Tibial nerve (tissue), 3 donors: ENCODE measurements around the gene TNFAIP8L2.

DNA sequence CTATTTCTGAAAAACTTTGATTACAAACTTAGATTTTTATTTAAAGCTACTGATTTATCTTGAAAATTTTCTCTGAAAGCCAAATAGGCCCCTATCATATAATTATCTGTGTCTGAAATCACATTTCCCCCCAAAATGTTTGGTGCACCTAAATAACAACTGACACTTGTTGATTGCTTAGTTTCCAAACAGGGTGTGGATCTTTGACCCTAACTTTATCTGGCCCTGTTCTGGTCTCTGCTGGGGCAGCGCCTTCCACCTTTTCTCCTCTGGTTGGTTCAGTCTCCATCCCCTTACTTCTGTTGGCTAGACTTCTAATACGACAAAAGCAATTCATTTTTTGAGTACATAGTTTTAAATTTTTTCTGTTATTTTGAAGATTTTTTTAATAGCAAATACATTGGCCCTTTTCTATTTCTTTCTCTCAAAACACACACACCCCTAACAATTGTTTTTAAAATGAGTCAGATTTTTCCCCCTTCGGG, 10.2 kb upstream of the OTUD7B start:
- PRO-cap: no peak
- RAMPAGE, long total RNA, 3 experiments: no peak in any of the 3 experiments

GRCh38 chr1:150021192-150021785, 10.8 kb upstream of the OTUD7B start:
- PRO-cap: no peak
- RAMPAGE, long total RNA, 3 experiments: no peak in any of the 3 experiments

GRCh38 chr1:150066855-150067063, 817 bp upstream of the VPS45 start:
- PRO-cap: no peak
- RAMPAGE, long total RNA, 3 experiments: no peak in any of the 3 experiments

DNA sequence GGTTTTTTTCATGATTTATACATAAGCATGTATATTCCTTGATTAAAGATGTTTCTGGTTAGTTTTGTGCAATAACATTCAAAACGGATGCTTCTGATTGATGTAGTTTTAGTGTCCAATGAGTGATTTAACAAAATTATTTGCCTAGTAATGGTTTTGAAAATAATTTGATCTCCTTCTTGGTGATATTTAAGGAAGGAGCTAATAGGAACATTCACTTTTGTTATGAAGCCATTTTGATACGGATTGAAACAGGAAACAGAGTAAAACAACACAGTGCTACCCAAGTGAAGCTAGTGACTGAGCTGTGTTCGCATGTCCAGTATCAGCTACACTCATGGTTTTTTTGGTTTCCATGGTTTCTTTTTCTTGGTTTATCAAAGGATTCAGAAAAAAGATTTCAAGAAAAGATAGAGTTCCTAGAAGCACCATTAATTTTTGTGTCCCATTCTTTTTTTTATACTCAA, 40.2 kb upstream of the PLEKHO1 start:
- PRO-cap: no peak
- RAMPAGE, long total RNA, 3 experiments: no peak in any of the 3 experiments

DNA sequence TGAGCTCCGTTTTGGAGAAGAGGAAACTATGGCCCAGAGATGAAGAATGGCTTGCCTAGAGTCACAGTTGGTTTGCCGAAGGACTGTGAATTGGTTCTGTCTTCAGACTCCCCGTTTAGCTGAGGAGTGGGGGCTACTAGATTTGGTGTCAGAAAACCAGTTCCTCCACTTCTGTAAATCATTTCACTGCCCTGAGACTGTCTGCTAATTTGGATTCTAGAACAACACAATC, 2.2 kb downstream of the ANP32E start:
- PRO-cap: no peak
- RAMPAGE, long total RNA, 3 experiments: no peak in any of the 3 experiments

DNA sequence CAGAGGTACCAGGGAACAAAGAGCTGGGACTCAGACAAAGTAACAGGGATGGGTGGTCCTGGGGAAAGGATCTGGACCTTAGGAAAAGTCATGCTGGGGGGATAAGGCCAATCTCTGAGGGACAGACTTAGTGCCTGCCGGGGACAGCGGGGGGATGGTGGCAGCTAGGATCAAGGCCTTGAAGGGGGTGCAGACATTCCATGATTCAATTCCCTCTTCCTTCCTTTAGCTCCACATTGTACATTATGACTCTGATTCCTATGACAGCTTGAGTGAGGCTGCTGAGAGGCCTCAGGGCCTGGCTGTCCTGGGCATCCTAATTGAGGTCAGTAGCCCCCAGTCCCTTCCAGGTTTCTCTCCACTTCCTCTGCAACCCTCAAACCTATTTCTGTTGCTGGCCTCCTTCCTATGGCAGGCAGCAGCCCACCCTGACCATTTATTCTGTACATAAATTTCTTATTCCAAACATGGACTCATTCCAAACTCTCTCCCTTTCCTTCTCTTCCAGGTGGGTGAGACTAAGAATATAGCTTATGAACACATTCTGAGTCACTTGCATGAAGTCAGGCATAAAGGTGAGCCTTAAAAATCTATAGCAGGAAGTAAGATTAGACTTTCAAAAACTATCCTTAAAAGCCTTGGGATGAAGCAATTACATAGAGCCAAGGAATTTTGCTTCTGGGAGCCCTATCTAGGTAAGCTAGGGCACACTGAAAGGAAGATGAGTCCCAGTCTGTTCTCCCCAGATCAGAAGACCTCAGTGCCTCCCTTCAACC, 4.9 kb downstream of the CA14 start:
- PRO-cap: no peak
- RAMPAGE, long total RNA, 3 experiments: no peak in any of the 3 experiments

- PRO-cap: no peak
- RAMPAGE, long total RNA, 3 experiments: start-site peak on the plus strand in 1 of 3 experiments, at chr1:150504903-150504972 at its widest, 6 reads per replicate
These were observed 3.5 kb upstream of the ECM1 start for GRCh38 chr1:150504173-150505059.

DNA sequence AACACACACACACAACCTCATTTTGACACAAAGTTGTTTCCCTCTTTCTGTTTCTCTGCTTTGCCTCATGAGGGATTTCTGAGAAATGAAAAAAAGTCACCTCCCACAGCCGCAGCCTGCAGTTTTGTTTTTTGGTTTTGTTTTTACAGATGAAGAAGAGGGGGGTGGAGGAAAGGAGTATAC, 12.1 kb downstream of the MCL1 start:
- PRO-cap: bidirectional peak, plus-strand start at position 148 of the sequence, minus-strand start outside the sequence
- RAMPAGE, long total RNA, 3 experiments: no peak in any of the 3 experiments

- PRO-cap: bidirectional peak, plus-strand start at chr1:150568530, minus-strand start at chr1:150568228
- RAMPAGE, long total RNA, 3 experiments: no peak in any of the 3 experiments
These were observed 11.5 kb downstream of the MCL1 start for GRCh38 chr1:150567649-150568633.

- PRO-cap: no peak
- RAMPAGE, long total RNA, 3 experiments: no peak in any of the 3 experiments
These were observed 832 bp upstream of the MCL1 start for GRCh38 chr1:150580211-150580672.

DNA sequence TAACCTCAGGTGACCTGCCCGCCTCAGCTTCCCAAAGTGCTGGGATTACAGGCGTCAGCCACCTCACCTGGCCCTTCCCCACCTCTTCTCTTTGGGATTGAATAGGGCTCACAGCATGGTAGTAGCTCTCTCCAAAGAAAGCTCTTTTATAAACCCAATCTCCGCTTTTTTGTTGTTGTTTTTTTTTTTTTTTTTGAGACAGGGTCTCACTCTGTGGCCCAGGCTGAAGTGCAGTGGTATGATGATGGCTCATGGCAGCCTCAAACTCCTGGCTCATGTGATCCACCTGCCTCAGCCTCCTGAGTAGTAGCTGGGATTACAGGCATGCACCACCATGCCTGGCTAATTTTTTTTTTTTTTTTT, 24.1 kb downstream of the ENSA start:
- PRO-cap: no peak
- RAMPAGE, long total RNA, 3 experiments: no peak in any of the 3 experiments

- PRO-cap: no peak
- RAMPAGE, long total RNA, 3 experiments: no peak in any of the 3 experiments
These were observed 5.8 kb upstream of the ENSA start for GRCh38 chr1:150635016-150635759.

DNA sequence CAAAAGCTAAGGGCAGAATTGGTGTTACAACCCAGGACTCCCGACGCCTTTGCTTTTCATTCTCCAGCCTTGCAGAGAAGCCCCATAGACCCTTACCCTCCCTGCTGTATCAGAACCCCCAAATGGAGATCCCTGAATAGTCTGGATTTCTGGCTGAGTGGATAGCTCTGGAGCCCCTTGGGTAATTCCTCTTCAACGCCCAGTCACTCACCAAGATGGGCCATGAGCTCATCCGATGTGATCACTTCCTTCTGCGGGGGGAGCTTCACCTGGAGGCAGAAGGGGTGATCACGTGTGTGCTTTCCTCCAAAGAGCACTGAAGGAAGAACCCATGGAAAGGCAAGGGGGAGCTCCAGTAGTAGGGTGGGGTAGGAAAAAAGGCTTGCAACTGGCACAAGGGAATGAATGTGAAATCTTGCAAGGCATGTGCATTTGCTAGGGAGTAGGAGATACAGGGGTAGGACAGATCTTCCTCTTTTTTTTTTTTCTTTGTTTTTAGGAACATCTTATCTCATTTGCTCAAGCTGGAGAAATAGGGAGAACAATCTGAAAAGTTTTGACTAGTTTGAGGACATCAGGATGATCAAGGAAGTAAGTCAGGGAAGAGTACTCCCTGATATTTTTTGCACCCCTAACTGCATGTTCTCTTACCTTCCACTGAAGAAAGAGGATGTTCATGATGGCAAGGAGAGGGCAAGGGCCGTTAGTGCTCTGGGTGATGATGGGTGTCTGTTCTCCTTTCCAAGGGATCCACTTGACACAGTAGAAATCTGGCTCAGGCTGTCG, 5.0 kb downstream of the MINDY1 start:
- PRO-cap: no peak
- RAMPAGE, long total RNA, 3 experiments: no peak in any of the 3 experiments

- PRO-cap: no peak
- RAMPAGE, long total RNA, 3 experiments: no peak in any of the 3 experiments
These were observed 11.7 kb upstream of the BNIPL start for GRCh38 chr1:151024484-151025208.

DNA sequence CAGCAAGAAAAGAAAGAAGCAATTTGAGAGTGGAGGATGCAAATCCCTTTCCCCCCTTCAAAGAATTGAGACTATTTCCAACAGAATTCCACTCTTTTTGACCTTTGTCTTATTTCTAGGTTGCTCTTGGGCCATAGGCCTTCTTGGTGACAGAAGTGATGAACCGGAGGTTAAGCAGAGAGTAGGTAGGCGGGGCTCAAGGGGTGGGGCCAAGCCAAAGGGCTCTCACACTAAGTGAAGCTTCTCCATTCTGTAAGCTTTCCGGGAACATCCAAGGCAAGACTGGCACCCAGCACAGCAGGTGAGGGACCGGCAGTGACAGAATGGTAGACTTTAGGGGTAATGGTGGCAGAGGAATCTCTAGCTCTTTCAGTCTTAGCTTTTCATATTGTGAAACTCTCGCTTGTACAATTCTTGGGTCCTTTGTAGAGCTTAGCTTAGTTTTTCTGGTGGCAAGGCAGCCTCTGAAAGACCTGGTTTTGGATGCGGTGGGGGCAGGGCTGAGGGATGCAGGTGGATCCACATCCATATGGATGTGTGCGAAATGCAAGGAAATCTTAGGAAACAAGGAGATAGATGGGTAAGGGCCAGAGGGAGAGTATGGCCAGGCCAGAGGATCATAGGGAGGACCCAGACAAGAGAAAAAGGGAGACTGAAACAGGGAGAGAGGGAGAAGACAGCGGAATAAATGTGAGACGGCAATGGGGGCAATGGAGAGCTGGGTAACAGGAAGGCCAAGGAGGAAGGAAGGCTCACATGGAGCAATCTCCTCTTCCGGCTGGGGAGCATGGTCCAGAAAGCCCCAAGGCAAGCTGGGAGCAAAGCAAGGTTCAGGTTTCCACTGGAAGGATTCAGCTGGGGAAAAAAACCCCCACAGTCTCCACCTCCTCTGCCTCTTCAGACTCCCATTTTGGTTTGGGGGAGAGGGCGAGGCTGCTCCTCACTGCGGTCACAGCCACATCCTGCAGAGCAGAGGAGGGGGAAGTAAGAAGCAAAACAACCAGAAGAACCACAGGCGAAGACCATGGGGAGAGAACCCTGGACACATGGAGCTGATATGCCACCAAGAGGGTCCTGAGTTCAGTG, at the start of gene TNFAIP8L2:
TSS of gene TNFAIP8L2 (plus strand) at position 228 of the 1,086 bp plus-strand sequence.
- PRO-cap: no peak
- RAMPAGE, long total RNA, 3 experiments: start-site peak on the plus strand in 3 of 3 experiments, centred at positions 236 to 238 of the sequence, 16 to 29 reads per replicate

DNA sequence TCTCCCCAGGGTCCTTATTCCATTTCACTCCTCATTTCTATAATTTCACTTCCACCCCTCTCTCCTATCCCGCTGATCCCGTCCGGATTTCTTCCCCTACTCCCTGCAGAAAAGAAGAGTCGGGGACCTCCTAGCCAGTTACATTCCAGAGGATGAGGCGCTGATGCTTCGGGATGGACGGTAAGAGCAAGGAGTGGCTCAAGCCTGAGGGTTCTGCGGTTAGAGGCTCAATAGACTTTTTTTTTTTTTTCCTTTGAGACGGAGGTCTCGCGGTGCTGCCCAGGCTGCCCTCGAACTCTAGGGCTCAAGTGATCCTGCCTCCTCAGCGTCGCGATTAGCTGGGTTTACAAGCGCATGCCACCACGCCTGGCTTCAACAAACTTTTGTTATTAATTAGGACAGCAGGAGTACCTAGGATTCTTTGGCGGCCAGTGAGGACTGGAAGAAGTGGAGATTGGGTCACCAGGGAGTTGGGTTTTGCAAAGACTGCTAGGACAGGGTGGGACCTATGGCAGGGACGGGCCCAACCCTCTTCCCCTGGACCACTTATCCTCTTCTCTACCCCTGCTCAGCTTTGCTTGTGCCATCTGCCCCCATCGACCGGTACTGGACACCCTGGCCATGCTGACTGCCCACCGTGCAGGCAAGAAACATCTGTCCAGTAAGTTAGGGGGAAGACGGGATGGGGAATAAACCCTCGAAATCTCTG, 572 bp downstream of the SCNM1 start:
- PRO-cap: no peak
- RAMPAGE, long total RNA, 3 experiments: no peak in any of the 3 experiments

DNA sequence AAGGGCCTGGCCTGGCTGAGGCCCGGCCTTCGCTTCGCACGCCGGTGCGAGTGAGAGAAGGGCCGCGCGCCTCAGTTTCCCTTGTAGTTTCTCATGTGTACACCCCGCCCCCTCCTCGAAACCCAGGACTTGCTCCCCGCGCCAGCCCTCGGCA, 840 bp downstream of the ZNF687 start:
- PRO-cap: no peak
- RAMPAGE, long total RNA, 3 experiments: no peak in any of the 3 experiments

GRCh38 chr1:151289235-151290346, 7.5 kb downstream of the ZNF687 start:
- PRO-cap: no peak
- RAMPAGE, long total RNA, 3 experiments: no peak in any of the 3 experiments

GRCh38 chr1:151347676-151347843, 508 bp upstream of the RFX5 start:
- PRO-cap: no peak
- RAMPAGE, long total RNA, 3 experiments: no peak in any of the 3 experiments

- PRO-cap: no peak
- RAMPAGE, long total RNA, 3 experiments: no peak in any of the 3 experiments
These were observed 20.4 kb downstream of the PSMB4 start for GRCh38 chr1:151419863-151420086.